Left lobe of liver (tissue), 1 donor: ENCODE measurements around the gene CALD1.

DNA sequence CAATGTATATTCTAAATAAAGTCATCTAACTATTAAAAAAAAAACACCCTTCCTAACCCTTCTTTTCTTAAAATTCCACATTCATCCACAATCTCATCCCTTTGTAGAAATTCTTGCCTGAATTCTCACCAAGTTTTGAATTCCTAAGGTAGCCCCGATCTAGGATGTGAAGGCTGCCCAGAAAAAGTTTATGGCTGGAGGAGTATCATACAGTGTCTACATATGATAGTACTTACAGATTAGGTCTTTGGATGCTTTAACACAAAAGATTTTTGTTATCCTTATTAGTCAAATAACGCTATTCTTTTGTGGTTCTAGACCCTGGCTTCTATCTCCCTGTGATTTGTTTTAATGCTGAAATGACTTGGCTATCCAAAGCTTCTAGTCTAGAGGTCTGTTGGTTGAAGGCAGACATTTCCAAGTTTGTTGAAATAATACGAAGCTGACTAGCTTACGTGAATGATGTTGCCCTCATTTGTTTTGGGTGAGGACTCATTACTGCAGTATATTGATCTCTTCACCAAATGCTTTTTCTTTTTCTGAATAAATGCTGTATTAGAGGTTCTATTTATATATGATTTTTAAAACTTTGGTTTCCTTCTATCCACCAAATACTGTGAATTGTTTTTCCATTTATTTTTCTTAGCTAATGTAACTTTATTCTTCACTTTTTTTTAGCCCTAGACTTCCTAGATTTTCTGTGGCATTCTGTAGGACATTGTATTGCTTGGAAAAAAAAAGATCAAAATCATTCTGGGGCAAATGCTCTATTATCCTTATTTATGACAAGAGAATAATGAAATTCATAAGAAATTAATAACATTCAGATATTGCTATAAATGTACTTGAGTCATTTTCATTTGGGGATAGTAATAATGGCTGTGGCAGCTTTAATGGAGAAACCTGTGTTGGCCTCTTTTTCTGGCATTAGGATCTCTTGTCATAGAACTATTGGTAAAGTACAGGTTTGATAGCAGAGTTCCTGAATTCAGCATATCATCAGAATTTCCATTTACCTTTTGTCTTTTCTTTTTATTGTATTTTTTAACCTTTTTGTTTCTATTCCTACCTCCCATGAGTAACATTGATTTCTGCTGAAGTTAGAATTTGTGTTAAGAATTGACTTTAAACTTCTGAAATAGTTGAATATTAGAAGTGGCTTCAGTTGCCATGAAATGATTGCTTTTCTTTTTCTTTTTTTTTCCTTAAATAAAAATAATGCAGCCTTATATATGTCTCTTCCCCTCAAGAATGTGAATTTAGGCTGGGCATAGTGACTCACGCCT is 64.8 kb downstream of the PODXL start:
- PRO-cap = no peak

DNA sequence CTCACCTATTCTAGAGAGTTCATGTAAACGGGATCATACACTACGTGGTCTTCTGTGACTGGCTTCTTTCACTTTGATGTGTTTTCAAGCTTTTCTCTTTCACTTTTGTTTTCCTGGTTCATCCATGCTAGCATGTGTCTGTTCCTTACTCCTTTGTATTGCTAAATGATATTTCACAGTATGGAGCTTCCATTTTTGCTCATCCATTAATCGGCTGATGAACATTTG is 33.8 kb downstream of the PODXL start:
- PRO-cap = no peak

DNA sequence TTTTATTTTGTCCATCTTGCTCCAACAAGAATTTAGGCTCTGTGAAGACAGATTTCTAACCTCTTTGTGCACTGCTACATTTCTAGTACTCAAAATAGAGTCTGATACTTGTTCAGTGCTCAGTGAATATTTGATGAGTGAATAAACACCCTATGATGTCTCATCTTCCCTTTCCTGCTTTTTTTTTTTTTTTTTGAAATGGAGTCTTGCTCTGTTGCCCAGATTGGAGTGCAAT is 420.4 kb upstream of the PODXL start:
- PRO-cap = no peak

DNA sequence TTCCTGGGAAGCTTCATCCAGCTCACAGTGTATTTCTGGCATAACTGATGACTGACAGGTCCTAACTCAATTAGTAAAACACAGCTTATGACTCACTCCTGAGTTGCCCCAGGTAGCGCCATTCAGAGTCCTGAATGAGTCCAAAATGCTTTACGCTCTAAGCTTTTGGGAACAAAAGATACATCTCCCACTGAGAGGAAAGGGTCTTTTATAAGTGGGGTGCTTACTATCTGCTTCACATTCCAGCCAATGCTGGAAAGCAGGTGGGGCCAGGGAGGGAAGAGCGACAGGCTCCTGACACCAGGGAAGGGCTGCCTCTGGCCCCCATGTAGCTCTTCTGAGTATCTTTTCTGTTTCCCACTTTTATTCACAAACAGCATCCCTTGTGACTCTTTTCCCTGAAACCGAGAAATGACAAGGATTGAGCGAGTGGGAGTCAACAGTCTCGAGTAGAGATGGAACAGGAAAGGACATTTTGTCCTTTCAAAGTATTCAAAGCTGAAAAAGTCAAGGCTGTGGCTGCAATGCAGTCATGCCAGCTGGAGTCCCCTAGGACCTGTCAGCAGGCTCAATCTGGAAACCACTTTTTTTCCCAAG is 479.3 kb upstream of the PODXL start:
- PRO-cap = no peak

DNA sequence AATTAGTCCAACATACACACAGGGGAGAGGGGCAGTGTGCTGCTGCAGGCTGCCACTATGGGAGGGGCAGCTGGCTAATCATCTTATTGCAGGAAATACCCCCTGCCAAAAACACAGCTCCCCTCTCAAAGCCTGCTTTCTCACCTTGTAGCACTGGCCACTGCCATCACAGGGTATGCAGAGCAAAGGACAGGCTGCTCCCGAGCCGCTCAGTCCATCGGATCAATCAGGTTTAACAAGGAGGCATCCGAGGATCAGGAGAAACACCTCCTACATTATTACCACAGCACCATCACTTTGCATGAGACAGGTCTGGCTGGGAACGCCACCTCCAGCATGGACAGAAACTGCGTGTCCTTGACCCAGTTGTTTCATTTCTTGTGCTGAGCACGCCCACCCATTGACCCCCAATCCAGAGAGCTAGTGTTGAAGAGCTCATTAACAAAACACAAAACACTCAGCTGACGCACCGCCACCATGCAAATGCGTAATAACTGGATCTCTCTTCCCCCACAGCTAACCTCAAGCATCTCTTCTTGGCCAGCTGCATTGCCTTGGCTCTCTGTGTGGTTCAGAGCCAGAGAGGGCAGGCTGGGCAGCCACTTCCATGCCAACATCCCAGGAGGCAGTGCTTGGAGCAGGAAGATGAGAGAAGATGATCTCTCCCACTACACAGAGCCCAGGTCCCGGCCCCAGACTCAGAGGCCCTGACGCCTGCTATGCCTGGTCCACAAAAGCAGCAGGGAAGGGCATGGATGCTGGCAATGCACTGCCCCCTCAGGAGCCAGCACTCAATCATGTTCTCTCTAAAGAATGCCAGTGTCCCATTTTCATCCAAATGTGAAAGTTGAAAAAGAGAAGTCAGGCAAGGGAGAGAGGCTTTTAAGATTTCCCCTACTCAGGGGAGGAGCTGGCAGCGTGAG is 173.5 kb downstream of the PLXNA4 start:
- PRO-cap = no peak

GRCh38 chr7:132590272-132590799 is 14.1 kb upstream of the PLXNA4 start:
- PRO-cap = no peak

- PRO-cap = no peak
Measured at GRCh38 chr7:132734069-132734325, 157.7 kb upstream of the PLXNA4 start.

DNA sequence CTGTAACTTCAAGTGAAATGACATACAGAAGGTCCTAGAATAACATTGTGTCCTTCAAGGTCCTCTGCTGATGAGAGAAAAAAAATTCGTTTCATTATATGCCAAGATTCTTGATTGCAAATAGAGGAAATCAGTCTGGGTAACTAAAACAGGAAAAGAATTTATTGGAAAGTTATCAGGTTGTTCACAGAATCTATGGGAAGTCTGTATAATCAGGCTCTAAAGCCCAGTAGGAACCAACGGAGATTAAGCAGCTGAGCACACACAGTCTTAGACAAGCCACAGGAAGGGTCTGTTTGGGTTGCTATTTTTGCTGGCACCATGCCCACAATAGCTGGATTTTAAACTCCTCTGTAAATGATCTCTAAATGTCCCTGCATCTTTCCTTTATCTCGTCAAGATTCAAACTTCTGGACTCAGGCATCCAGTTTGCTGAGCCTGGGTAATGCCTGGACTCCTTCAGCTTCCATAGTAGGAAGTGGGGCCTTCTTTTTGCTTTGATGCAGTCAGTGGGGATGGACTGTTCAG is 57.6 kb downstream of the EXOC4 start:
- PRO-cap = unidirectional peak, plus-strand start at position 242 of the sequence

DNA sequence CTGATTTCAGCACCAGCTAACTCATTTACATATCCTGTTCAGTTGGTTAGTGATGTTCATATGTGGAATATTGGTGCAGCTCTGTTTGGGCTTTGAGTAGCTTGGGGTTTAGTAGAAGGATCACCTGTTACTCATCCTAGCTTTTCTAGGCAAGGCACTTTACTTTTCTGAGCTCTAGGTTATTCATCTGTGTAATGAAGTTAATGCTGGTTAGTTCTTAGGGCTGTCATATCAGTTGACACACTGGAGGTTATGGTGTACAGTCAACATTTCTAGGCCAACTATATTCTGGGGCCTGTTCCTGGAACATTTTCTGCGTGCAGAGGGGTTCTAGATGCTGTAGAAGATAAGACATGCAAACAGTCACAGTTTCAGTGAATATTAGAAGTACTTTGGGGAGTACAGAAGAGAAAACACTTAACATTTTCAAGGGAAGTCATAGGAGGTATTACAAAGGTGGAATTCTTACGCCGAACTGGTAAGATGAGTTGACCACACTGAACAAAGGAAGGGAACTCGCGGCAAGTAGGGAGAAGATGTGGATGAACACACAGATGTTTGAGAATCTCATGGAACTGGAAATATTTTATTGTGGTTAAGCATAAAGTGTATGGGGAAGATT is 238.6 kb downstream of the EXOC4 start:
- PRO-cap = no peak

DNA sequence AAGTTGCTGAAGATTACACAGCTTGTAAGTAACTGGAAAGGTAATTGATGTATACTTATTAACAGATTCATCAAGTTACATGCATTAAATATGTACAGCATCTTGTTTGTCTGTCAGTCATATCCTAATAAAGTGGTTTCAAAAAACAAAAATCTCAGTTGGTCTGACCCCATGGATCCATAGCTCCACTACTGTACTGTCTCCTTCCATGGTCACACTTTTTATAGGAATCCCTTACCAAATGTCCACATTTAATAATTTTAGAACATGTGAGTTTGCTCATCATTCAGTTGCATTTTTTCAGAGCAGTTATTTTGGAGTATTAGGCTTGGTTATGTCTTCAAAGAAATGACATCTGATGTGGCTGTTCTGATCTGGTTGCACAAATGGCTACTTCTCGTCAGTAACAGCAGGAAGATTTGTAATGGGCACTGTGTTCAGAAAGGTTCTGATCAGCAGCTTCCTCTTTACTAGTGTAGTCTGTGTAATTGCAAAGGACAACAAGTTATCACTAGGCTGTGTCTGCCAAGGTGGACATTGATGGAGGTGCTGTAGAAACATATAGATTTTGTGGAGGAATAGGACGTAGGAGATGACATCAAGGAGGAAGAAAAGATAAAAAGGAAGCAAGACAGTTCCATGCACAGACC is 418.3 kb upstream of the LRGUK start:
- PRO-cap = no peak

GRCh38 chr7:134374183-134374777 is 57.5 kb upstream of the SLC35B4 start:
- PRO-cap = bidirectional peak, plus-strand start at chr7:134374599, minus-strand start at chr7:134374510

DNA sequence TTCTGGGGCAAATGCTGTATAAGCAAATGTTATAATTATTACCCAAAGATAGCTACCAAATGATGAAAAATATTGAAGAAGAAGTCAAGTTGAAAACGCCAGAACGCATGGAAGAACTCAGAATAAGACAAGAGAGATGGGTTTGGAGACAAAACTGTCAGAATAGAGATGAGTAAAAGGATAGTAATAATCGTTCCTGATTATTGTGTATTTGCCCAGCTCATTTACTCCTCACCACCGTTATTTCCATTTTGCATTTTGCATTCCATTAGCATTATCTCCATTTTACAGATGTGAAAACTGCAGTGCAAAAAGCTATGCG is 29.2 kb downstream of the AKR1B1 start:
- PRO-cap = no peak

GRCh38 chr7:134451314-134451757 is 7.6 kb downstream of the AKR1B1 start:
- PRO-cap = no peak

DNA sequence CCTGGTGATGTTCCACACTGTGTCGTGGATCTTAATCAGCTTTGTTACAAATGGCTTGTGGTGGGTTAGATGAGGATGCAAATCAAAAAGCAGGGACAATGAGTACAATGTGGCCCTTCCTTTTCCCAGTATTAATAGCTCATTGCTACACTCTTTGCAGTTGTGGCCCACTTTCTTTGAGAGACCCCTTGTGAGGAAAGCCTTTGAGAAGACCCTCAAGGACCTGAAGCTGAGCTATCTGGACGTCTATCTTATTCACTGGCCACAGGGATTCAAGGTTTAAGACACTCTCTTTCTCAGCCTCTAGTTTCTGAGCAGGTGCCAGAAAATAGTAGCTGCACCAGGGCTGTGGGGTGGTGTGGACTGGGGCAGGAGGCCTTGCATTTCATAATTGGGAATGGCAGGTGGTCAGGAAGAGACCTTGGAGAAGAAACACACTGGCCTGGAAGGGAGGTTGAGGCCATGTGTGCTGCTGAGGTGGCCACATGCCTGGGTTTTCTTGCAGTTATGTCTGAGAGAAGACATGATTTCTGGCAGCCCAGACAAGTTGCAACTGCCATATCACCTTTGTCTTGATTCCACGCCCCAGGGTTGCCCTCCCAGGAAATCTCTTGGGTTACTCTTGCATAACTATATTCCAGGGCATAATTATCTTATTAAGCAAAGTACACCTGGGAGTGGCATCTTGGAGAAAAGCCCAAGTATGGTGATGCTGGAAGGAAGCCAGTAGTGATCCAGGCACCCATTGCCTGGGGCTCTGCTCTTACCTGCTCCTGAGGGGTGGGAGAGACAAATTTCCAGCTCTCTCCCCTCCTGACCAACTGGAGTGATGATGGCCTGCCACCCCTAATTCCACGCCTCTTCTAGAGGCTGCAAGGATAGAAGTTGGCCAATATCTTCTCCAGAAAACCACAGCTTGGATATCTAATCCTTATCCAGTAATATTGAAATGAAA is 4.7 kb downstream of the AKR1B10 start:
- PRO-cap = no peak

DNA sequence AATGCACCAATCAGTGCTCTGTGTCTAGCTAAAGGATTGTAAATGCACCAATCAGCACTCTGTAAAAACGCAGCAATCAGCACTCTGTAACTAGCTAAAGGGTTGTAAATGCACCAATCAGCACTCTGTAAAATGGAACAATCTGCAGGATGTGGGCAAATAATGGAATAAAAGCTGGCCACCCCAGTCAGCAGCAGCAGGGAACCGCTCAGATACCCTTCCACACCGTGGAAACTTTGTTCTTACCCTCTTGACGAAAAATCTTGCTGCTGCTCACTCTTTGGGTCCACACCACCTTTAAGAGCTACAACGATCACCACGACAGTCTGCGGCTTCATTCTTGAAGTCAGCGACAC is 16.0 kb downstream of the AKR1B15 start:
- PRO-cap = no peak

- PRO-cap = no peak
Measured at GRCh38 chr7:134746061-134746536, 33.3 kb upstream of the CALD1 start.

DNA sequence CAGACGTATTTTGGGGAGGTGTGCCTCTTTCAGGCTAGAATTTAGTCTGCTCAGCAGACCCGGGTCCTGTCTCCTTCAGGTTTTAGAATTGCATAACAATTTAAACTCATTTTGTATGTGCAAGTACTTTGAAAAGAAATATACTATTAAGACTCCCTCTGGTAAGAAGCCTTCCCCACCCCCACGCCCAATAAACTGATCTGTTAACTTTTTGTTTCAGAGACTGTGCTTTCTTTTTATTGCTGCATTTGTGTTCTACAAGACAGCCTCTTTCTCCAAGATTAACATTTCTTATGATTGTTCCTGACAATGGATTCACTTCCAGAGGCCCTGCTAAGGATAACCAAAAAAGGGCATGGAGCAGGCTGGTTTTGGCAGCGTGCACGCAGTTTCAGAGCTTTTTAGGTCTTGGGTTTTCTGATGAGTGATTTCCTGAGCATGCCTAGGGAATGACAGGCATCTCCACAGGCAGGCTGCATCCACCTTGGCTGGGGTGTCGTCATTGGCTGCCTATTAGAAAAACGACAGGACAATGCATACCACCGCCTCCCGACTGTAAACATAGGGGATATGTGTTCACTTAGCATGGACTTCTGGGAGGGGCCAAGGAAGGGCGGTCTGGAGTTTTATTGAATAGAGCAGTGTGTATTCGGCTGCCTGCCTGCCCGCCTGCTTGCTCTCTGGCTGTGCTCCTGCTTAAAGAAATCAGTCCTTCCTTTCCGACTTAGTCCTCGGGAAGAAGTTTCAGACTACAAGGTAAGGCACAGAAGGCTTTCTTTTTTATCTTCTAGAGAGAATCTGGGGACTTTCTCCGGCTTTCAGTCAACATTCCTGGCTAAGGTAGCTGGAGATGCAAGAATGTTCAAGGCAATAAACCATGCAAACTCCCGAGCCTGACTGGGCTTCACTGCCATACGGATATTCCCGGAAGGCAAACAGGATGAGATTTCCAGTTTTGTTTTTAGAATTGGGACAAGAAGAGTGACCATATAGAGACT is at the start of gene CALD1:
CALD1 (plus strand) TSS at position 641 of the 998 bp plus-strand sequence.
- PRO-cap = bidirectional peak, plus-strand start at position 727 of the sequence, minus-strand start at position 557 of the sequence

DNA sequence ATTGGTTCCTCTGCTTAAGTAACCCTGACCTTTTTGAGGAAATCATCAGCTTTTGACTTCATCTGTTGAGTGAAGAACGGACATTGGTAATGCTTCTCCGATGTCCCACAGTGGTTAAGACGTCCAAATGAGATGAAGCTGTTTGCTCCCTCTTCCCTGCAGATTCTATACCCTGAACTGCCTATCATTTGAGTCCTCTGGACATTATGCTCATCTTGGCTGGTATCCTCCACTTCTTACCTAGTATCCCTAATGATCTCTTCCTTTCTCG is 3.0 kb downstream of the CALD1 start:
- PRO-cap = no peak

DNA sequence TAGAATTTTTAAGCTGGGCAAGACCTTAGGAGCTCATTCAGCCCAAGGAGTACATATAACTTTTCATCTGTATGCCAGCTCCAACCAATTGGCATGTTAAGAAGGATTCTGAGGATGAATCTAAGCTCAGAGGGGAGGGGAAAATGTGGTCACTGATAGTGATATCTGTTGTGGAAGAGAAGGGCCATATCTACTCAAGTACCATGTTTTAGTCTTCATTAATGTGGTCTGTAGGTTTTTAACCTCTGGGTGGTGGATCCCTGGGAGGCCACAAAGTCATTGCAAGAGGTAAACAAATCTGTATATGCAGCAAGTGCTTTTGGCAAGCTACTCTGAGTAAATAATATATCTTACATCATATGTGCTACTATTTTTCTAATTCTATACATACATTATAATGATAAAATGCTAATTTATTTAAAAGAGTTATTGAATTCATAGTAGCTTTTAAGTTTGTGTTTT is 6.5 kb downstream of the CALD1 start:
- PRO-cap = no peak

GRCh38 chr7:134804330-134805060 is 25.1 kb downstream of the CALD1 start:
- PRO-cap = no peak